Measurements from ENCODE around the genes KDM1B and E2F3.

DNA sequence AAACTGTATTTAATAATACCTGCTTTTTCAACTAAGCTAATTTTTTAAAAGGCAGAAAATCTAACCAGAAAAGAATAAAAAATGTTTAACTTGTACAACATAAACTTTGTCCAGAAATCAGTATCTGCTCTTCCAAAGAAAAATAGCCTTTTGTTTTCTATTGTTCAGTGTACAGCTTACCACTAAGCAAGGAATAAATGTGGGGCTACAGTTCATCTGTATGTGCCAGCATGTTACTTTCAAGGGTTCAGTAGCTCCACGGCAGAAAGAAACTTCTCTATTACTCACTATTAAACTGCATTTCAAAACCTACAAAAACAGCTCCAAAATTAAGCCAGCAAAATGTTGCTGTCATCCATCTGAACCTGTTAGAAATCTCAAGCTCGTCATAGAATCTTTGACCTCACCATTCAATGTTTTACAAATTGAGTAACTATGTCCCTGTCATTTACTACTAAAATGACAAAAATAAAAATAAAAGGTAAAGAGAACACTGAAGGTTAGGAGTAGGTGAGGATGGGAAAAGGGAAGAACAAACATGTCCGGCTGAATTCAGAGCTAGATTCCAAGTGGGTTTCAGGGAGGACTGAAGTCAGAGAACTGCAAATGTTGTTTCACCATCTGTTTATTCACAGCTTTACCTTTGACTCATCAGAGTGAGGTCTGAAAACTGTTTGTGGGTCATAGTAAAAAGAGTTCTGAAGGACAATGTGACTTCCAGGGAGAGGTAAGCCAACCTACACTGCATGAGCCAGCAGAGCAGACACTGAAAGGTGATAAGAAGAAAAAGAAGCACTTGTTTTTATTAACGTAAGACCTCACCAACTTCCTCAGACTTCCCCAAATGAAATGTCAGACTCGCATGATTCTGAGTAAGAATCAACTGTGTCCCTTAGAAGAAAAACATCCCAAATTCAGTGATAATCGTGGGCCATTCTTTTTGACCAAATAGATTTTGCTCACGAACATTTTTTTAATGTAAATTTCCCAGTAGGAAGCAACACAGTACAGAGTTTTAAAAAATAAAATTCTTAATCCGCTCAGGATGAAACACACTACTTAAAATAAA is 62.0 kb downstream of the ATXN1 start:
- RRBS = no CpG with 5 or more reads among the region's 8 CpGs

DNA sequence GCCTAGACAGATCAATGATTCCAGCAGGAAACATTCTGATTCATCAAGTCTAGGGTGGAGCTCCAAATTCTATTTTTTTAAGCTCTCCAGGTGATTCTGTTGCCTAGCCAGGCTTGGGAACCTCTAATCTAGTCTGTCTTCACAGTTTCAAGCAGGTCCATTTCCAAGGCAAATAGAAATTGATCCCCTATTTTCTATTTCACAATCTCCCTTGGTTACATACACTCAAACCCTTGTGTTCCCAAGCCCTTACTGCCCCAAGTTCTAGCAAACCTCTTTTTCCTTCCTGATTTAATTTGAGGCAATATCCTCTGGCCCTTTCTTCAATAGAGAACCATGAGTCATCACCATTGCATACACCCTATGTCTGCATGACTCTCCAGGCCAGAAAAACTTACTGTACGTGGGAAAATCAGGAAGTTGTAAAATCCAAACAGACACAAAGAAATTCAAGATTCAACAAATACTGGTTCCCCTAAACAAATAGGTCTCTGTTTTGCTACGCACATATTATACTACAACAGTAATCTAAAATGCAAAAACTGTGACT is 8.8 kb downstream of the ATXN1 start:
- RRBS = no CpG with 5 or more reads among the region's 2 CpGs

DNA sequence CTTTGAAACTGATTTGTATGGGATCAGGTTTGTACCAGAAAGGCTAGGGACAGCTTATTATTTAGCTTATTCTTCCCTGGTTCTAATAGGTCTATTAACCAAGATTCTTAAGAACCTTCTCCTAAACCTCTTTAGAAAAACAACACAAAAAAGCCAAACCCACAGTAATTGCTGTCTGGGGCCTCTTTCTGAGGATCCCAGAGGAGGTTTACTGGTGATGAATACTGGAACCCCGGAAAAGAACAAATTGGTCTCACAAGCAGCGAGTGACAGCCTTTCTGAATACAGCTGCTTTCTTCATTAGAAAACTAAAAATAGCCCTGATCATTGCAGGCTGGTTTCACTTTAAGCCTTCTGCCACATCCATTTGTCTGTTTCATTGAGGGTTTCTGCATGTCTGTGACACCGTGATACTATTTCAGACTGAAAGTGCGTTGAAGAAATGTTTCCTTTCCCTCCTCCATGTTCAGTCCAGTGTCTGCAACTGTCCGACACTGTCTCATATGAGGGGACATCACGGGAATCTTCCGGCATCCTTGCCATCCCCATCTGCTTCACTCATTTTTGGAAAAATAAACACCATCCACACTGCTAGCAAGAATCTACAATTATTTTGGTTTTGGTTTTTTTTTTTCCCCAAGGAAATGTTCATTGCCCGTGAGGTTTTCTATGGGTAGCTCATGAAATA is 75.2 kb upstream of the ATXN1 start:
- RRBS = no CpG with 5 or more reads among the region's 8 CpGs

DNA sequence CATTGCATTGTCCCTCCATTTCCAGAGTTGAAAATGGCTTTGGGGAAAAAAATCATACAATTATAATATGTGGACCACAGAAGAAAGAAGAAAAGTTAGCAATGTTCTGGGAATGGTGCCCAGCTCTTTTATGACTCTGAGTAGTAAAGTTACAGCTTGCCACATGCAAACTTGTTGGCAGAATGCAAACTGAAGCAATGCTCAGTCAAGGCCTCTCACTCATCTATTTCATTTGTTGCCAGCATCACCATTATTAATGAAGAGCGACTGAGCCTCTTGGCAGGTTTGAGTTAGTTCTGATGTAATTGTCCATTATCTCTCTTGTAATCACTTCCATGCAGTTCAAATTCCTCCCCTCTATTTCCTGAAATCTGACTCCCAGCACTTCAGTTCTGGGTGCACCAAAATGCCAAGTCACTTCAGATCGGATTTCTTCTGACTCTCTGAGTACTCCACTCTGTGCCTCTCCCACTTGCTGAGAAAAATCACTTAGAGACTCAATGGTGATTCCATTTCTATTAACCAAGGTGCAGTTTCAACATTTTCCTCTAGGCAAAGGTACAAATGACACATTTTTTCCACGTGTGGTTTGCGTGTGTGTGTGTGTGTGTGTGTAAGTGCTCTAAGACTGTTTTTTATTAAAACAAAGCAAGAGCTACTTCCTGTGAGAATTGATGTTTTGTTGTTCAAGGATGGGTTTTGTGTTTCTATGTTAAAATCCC is 154.3 kb upstream of the STMND1 start:
- RRBS = no CpG with 5 or more reads among the region's 4 CpGs

GRCh38 chr6:17276755-17277228 is 4.4 kb upstream of the RBM24 start:
- RRBS = no CpG with 5 or more reads among the region's 3 CpGs

DNA sequence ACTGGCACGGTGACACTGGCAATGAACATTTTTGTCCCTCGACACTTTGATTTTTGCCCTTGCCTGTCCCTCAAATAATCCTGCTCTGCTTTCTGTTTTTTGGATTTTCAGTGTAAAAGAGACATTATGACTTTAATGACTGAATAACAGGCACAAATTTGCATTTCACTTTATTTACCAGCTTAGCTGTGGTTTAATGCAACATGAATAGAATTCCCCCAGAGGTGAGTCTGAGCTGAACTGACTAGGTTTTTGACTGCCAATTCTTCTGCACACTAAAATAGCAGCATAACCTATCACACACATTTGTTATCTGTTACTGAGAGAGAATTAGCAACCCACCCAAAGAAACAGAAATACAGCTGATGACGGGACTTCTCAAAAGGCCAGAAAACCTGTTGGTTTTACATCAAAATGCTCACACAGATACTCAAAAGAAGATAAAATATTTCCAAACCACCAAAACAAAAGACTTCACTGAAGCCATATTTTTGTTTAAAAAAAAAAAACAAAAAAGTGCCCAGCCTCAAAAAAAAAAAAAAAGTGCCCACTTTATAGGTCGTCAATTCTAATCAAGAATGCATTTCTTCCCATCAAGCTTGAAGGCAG is 3.8 kb upstream of the RBM24 start:
- RRBS = no CpG with 5 or more reads among the region's 4 CpGs

- RRBS = no CpG with 5 or more reads among the region's 14 CpGs
Measured at GRCh38 chr6:17289473-17290161, 8.5 kb downstream of the RBM24 start.

- RRBS = no CpG with 5 or more reads among the region's 14 CpGs
Measured at GRCh38 chr6:17417544-17418726, 24.5 kb downstream of the CAP2 start.

DNA sequence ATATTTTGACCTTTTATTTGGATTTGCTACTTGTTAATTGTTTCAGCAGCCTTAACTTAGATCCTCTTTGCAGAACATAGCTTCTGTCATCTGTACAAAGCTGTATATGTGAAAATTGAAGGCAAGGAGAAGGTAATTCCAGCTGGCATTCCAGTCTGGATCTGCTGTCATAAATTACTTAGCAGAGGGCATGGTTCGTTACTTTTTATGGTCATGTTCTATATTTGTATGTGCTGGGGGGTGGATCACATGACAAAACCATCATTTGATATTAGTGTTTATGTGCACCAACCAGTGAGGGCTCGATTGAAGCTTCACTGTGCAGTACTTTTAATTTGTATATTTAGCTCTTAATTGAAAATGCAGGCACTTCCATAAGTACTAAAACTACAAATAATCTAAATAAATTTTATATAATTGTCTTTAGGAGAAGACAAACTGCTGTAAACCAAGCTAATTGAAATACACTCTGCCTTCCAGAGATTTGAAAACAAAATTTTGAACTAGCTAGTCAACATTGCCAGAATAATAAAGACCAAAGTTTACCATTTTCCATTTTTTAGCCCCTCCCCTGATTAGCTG is 80.2 kb downstream of the CAP2 start:
- RRBS = no CpG with 5 or more reads among the region's 2 CpGs

- RRBS = 4% methylated on average over 31 of the region's 83 CpGs
Measured at GRCh38 chr6:17600437-17601296, 565 bp downstream of the FAM8A1 start.

- RRBS = no CpG with 5 or more reads among the region's 2 CpGs
Measured at GRCh38 chr6:17603993-17604269, 3.8 kb downstream of the FAM8A1 start.

- RRBS = no CpG with 5 or more reads among the region's 6 CpGs
Measured at GRCh38 chr6:17671916-17672561, 34.7 kb downstream of the NUP153 start.

DNA sequence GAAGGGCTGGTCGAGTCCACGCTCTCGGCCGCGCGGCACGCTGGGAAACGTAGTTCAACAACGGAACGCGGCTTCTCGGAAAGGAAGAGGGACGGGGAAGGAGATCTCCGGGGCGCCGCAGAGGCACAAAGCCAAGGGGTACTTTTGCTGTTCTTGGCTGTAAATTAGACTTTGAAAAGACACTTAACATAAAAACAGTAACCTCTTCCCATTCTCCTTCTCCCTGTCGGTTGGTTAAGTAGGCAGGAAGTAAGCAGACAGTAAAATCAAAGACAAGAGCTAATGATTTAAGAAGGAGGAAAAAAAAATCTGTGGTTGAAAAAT is 228 bp upstream of the NUP153 start:
- RRBS = no CpG with 5 or more reads among the region's 17 CpGs

- RRBS = no CpG with 5 or more reads among the region's 12 CpGs
Measured at GRCh38 chr6:17988501-17988806, 1.0 kb upstream of the KIF13A start.

DNA sequence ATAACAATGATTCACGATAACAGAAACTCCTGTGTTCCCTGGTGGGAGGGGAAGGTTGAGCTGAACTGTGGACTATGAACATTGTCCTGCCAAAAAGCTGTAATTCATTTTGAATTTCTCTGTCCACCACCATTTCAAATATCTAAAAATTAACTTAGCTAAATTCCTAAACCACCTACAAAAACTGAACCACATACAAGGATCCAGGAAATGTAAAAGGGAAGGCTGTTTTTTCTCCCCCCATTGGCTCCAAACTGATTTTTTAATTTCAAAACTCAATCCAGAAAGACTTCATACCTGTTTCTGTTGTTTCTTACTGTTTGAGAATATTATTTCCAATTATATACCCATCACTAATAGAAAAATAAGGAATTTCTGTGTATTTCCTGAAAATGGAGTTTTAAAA is 7.5 kb downstream of the TPMT start:
- RRBS = no CpG with 5 or more reads among the region's 1 CpG

- RRBS = 2% methylated on average over 21 of the region's 63 CpGs
Measured at GRCh38 chr6:18155232-18155762, at the start of gene KDM1B. Gene KDM1B (plus strand): TSS chr6:18155422.

DNA sequence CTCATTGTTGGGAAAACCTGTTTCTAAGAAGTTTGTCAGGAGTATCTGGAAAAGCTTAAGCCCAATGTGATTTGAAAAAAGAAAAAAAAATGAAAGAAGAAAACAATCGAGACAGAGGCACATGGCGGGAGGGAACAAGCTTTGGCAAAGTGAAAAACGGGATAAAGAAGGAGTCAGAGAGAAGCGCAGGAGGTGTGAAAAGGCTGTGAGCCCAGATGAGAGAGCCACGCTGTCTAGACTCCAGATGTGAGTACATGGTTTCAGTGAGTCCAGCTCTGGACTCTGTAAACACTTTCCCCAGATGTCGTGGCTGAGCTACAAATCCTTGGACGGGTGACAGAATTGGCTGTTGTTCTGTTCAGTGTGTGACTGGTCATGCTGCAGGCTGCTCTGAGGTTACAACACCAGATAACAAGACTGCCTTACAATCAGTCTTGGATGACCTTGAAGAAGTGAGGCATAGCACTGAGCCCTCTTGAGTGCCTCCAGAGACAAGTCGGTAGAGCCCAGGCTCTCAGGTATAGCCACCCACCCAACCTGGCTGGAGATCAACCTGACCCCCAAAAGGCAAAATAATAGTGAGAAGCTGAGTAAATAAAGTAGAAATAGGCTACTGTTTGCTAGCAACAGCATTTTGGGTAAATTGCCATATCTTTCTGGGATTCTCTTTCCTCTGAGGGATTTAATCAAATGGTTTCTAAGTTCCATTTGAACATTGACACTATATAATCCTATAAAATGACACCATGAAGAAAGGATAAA is 656.4 kb upstream of the ID4 start:
- RRBS = no CpG with 5 or more reads among the region's 8 CpGs

- RRBS = no CpG with 5 or more reads among the region's 3 CpGs
Measured at GRCh38 chr6:20126020-20126704, 86.1 kb downstream of the MBOAT1 start.

DNA sequence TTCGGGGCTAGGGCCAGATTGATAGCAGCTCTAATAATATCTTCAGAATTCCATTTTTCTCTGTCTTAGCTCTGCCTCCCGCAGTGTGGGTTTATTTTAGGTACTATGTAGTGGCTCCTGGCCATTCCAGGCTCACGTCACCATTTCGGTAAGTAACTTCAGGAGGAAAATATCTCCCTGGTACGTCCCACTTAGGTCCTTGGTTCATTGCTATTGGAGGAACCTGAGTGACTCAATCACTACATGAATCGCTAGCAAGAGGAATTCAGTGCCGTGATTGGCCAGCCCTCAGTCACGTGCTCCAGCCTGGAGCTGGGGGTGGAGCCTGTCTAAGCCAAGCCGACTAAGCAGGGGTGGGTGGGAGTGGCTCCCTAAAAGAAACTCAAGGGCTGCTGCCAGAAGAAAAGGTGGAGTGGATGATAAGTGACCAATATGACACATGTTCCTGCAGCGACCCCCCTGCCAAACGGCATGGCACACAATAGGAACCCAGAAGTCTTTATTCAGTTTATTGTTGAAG is 67.3 kb upstream of the E2F3 start:
- RRBS = no CpG with 5 or more reads among the region's 11 CpGs

DNA sequence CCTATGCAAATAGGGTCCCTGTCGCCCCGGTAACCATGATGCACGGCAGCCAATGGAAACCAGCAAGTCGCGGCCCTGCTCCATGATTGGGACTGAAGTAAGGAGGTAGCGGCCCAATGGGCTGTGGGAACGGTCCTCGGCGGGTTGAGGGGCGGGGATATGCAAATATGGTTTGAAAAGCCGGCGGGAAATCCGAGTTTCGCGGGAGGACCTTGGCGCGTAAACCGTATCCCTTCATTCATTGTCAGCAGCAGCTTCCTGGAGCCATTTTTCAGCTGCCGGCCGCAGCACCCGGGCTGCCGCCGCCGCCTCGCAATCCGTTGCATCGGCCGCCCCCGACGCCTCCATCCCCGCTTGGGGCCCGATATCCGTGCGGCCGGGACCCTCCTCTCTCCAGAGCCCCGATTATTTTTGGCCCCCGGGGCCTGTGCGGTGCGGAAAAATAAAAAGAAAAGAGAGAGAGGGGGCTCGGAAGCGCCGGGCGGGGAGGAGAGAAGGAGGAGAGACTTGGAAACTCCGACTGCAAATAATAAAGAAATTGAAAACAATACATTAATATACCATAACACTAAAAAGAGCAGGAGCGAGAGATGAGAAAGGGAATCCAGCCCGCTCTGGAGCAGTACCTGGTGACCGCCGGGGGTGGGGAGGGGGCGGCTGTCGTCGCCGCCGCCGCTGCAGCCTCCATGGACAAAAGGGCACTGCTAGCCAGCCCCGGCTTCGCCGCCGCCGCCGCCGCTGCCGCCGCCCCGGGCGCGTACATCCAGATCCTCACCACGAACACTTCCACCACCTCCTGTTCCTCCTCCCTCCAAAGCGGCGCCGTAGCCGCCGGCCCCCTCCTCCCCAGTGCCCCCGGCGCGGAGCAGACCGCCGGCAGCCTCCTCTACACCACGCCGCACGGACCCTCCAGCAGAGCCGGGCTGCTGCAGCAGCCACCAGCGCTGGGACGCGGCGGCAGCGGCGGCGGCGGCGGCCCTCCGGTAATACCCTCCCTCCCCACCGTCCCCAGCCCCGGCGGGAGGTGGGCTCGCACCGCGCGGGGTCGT is at the start of gene E2F3:
Gene E2F3 (plus strand): TSS at position 237 of the 1,049 bp plus-strand sequence.
- RRBS = 2% methylated on average over 47 of the region's 99 CpGs